Psoas muscle (tissue), 2 donors: ENCODE results near the gene LRP1B.

DNA sequence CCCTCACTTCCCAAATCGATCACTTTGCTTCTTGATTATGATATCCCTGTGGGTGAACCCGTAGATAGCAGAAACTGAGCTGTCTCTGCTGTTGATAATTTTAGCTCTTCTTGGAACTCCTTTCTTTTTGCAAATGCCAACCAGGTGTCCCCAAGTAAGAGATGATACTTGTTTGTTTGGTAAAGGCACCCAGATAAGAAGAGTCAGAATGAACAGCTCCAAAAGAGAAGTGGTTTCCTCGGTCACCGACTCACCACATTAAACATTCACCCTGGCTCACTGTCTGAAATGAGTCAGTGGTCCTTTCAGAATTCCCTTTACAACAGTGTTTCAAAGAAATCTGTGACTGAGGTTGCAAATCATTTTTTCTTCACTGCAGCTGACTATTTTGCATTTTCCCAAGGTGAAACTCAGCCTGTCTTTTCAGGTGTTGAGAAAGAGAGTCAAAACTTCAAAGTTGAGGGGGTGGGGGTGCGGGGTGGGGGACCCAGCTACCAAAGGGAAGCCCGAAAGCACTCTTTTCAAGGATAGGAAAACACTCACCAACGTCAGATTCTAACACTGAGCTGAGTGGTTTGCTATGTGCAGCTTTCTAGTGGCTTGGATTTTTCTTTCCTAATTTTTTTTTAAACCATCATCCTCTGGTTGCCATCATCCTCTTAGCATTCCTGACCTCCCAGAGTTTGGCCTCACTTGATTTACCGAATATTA is 16.3 kb upstream of the CXCR4 start:
- PRO-cap, 2 experiments, result no peak in any of the 2 experiments

GRCh38 chr2:136135273-136135802 is 17.4 kb upstream of the CXCR4 start:
- PRO-cap, 2 experiments, result no peak in any of the 2 experiments

GRCh38 chr2:136331274-136331647 is 213.3 kb upstream of the CXCR4 start:
- PRO-cap, 2 experiments, result no peak in any of the 2 experiments

DNA sequence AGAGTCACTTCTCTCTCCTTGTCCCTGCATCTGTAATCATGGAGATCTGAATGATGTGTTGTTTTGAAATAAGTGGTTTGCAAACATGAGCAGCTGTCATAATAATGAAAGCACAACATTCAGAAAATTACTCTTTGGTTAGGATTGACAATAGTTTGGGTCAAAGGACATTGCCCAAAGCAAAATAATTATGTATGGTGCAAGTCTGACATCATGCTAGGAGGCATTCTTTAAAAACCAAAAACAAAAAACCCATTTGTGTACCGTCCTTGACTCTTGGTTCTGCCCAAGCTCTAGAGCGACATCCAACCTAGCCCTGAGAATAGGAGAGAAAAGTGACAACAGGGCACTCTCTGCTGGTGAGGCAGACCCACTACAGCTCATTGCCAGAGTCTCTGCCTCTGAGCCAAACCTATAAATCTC is 266.6 kb upstream of the CXCR4 start:
- PRO-cap, 2 experiments, result no peak in any of the 2 experiments

DNA sequence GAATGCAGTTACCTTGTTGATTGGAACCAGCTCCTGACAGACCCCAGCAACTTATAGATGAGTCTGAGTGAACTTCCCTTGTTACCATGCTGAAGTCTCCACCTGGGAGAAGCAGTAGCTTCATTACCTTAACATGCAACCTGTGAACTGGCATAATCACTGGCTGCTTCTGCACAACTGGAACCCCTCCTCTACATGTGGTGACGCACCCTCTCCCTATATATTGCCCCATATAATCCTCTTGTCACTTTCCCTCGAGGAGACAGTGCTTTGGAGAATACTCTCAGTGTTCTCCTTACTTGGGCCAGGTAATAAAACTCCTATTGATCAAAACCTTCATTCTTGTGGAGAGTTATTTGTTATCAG is 226.2 kb upstream of the SPOPL start:
- PRO-cap, 2 experiments, result no peak in any of the 2 experiments

DNA sequence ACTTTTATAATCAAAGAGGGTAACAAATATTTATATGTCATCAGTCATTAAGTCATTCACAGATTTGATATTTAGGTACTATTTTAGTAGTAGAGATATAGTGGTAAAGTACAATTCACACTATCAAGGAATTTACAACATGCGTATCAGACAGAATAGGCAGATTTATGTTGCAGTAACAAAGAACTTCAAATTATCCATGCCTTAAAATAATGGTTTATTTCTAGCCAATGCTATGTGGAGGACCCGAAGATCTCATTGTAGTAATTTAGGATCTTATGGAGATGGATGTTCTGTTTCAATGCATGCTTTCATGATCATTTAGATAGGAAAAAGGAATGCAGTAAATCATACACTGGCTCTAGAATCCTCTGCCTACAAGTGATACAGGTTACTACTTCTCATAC is 979.9 kb downstream of the LRP1B start:
- PRO-cap, 2 experiments, result no peak in any of the 2 experiments

- PRO-cap, 2 experiments, result no peak in any of the 2 experiments
Measured at GRCh38 chr2:142130064-142131250, at the start of gene LRP1B. Gene LRP1B, minus strand, starts transcription at chr2:142131016.

GRCh38 chr2:142131251-142131829 is 524 bp upstream of the LRP1B start:
- PRO-cap, 2 experiments, result no peak in any of the 2 experiments

DNA sequence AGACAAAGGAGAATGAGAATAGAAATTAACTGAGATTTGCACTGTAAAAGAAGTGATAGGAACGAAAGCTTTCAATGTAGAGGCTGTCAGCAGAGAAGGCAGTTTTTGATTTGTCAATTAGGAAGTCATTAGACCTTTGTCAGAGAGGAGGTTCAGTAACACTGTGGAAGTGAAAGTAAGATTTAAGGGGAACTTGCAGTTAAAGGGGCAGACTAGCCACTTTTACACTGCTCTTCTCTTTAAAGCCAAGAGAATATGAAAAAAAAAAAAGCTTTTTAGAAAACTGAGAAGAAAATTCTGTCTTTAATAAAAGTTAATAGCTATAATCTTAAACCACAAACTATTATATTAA is 11.5 kb upstream of the KYNU start:
- PRO-cap, 2 experiments, result no peak in any of the 2 experiments

DNA sequence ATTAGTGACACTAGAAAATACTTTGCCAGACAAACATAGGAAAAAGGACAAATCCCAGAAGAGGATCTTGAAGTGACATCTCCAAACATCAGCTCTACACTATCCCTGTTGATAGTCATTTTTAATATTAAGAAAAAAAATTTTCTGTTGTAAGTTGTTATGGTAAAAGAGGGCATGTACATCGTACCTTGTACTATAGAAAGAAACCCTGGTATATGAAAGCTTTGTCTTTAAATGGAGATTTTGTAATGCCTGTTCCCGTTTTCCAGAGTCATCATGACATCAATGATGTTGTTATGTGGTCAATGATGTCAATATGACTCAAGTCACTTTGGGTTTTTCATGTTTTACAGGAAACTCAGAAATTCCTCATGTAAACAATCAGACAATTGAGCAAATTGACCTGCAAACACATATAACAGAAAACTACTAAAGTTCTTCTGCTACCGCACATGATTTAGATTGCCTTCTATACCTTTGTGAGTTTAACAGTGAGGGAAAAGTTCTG is 4.2 kb upstream of the KYNU start:
- PRO-cap, 2 experiments, result no peak in any of the 2 experiments

DNA sequence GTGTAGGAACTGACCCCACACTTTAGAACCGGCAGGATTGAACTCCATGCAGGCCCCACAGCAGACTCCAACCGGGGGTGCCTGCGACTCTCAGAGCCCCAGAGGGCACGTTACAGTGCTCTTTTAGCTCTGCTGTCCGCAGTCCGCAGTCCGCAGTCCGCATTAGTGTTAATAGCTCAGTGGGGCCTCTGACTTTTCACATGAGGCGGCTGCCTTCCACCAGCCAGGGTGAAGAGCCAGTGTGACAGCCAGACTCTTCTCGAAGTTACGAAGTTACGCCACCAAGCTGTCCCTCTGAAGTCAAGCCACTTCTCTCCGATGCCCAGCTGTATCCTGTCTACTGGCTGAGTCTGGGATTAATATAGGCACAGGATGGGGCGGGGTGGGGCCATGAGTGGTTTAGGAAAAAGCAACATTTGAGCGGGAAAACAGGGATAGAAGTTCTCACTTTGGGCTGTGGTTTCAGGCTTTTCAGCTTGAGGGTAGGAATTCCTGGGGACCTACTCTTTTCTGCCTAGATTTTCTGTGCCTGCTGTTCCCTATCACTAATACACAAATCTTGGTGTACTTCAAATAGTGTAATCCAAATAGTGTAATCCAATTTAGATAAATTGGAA is 102.5 kb upstream of the ARHGAP15 start:
- PRO-cap, 2 experiments, result no peak in any of the 2 experiments

GRCh38 chr2:143070820-143071200 is 58.4 kb upstream of the ARHGAP15 start:
- PRO-cap, 2 experiments, result no peak in any of the 2 experiments

- PRO-cap, 2 experiments, result no peak in any of the 2 experiments
Measured at GRCh38 chr2:143132160-143132794, 3.1 kb downstream of the ARHGAP15 start.

- PRO-cap, 2 experiments, result no peak in any of the 2 experiments
Measured at GRCh38 chr2:143473423-143473793, 344.2 kb downstream of the ARHGAP15 start.

GRCh38 chr2:143793657-143793929 is 538.7 kb downstream of the GTDC1 start:
- PRO-cap, 2 experiments, result no peak in any of the 2 experiments

DNA sequence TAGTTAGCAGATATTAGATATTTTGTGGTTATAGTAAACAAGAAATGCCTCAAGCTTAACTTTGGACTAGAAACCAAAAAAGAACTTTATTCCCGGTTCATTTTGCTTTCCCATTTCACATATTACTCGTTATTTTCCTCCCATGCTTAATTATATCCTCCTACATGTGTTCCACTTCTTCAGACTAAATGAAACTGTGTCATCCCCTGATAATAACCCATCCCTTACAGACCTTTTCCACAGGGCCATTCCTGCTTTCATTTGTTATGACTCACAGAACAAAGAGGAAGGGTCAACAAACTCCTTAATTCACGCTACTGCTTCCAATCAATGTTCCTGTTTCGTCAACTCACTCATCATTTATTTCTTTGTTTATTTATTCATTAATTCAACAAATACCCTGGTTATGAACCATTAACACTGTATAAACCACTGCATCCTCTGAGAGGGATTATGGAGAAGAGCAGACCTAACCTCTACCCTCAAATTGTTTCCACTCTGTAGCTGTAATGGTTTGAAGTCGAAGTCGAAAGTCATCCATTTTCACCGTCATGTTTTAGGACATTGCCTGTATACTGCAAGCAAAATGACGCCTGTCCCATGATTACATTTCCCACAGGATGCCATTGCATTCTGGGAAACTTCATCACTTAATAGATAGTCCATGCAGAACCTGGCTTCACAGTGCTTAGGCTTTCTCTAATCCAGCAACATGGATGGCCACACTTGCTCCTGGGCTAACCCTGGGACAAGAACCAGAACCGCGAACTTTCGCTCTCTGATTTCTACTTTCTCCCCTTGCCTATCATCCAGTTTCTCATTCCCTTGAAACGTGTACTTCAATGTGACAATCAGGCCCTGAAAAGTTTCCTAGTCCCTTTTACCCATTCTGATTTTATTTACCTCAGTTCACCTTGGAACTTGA is 83.3 kb upstream of the GTDC1 start:
- PRO-cap, 2 experiments, result no peak in any of the 2 experiments

GRCh38 chr2:144426781-144428119 is 92.7 kb downstream of the ZEB2 start:
- PRO-cap, 2 experiments, result no peak in any of the 2 experiments

DNA sequence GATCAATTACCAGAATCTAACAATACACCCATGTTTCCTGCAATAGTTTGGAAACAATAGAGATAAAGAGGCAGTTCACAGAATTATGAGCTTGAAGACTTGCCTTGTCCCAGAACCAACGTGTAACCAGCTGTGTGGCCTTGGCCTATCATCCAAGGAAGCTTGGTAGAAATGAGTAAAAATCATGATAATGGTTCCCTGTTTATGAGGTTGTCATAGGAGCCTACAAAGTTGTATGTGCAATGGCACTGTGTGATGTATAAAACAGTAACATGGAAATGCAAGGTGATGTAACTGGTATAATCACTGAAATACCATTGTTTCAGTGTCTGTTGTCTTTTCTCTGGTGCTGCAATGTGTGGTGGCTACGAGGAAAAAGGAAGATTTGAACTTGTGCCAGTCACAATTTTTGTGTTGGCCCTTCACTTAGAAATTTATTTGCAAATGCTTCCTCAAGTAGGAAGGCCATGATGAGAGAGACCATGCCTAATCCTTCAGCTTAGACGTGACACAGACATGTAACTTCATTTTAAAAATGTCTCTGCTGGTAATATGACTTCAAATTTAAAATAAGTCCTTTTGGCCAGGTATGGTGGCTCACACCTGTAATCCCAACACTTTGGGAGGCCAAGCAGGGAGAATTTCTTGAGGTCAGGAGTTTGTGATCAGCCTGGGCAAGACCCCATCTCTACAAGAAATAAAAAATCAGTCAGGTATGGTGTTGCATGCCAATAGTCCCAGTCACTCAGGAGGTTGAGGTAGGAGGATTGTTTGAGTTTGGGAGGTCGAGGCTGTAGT is 85.0 kb downstream of the ZEB2 start:
- PRO-cap, 2 experiments, result no peak in any of the 2 experiments

DNA sequence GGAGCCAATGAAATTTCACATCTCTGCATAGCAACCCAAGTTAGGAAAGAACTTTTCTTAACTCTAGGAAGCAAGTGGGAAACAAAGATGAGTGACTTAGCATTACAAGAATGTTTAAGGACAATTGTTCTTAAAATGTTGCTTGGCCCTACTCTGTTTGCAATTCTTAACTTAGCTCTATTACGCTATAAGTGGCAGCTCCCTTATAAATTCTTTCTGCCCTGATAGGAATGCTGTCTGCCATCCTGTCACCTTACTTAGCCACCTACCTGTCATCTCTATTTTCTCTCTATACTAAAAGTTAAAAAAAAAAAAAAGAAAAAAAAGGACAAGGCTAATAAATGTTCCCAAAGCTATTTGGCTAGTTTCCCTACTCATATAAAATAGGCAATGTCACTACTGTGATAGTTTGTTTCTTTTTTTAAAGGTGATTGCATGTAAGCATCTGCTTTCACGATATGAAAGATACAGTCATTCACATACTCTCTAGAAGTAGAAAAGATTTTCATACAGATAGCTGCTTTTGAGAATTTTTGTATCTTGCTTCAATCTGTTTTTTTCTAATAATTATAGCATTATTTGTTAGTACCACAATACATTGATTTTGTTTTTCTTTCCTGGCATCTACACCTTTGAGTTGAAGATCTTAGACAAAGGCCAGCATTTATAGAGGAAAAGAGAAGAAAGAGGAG is 39.3 kb downstream of the ZEB2 start:
- PRO-cap, 2 experiments, result no peak in any of the 2 experiments

DNA sequence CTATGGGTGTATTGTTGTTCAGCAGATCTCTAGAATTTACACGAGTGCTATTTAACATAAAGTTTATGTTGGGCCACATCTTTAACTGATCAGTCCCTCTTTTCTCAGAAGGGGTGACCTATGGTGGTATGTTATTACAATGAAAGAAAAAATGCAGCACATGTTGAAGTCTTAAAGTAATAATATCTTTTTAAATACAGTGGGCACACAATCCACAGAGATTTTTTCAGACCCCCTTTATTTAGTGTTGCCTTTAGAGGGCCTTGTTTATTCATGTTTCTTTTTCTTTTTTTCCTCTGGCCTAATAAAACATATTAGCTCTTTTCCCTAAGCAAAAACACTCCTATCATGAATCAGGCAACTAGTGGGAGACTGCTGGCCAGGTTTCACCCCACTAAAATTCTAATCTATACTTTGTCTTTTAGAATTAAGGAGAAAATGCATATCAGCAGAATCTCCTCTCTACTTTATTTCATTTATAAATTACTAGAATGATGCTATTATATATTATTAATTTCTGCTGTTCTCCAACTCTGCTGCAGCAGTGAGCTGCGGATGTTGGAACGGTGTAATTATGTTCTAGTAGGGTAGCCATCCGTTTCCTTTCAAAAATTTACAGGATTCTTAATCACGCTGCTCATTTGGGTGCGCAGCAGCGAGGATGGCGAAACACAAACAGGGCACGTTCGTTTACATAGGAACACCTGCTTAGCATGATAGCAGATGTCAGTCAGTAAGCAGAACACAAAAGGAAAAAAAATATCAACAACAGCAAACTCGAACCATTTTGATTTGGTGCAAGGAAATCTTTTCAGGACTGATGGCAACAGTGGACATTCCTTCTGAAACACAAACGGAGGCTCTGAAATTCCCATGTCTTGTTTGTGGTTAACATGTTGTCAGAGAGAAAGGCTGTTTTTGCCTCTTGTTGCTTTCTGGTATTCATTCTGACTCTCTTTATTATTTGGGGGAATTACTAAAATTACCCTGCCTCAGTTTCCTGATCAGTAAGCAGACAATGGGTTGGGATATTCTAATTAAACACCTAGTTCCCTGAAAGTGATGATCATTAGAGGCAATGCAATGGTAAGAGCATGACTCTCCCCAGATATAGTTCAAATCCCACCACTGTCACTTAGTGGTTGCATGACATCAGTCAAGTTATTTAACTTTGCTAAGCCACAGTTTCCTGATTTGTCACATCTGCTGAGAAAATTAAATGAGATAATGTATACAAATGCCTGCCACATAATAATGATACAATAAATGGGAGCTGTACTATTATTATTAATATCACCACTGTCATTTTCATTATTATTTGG is 30.4 kb downstream of the ZEB2 start:
- PRO-cap, 2 experiments, result no peak in any of the 2 experiments